RPMI7951 (cell line): ENCODE measurements around a stretch of chr5.

DNA sequence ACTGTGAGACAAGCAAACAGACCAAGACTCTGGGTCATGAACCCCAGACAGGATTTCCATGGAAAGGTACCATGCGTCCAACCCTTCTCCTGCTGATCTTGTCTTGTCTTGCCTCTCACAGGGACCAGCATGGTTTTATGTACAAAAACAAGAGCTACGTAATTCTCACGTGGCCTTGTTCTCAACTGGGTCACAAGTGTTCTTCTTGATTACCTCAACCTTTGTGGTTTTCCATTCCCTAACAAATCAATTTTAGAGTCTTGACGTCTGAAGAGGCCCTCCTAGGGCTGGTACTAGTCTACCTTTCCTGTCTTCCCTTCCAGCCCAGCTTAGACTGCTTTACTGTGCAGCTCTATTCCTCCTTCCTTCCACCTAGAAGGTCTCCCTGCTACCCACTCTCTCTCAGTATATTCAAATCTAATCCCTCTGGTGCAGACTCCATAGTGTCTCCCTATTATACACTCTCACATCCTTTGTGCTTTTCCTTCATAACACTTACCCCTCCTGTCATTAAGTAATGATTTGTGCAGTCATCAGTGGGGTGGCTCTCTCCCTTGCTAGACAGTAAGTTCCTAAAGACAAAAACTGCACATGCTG lies 176.4 kb upstream of the MAP3K1 start:
- RAMPAGE, long total RNA, result no peak

DNA sequence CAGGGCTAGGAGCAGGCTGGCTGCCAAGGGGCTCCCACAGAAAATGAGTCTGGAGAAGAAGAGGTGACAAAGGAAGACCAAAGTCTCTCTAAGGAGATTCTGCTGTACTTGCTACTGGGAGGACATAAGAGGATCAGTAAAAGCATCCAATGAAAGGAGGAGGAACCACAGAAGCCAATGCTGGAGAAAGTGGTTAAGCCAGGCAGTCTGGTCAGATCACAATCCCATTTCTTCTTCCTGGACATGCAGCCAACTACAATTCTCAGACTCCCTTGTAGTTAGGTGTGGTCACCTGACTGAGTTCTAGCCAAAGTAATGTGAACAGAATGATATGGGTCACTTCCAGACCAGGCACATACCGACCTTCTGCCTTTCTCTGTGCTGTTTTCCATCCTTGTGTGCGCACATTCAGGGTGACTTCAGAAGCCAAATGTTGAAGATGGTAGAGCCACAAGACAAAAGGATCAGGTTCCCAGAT lies 174.3 kb upstream of the MAP3K1 start:
- RAMPAGE, long total RNA, result no peak

DNA sequence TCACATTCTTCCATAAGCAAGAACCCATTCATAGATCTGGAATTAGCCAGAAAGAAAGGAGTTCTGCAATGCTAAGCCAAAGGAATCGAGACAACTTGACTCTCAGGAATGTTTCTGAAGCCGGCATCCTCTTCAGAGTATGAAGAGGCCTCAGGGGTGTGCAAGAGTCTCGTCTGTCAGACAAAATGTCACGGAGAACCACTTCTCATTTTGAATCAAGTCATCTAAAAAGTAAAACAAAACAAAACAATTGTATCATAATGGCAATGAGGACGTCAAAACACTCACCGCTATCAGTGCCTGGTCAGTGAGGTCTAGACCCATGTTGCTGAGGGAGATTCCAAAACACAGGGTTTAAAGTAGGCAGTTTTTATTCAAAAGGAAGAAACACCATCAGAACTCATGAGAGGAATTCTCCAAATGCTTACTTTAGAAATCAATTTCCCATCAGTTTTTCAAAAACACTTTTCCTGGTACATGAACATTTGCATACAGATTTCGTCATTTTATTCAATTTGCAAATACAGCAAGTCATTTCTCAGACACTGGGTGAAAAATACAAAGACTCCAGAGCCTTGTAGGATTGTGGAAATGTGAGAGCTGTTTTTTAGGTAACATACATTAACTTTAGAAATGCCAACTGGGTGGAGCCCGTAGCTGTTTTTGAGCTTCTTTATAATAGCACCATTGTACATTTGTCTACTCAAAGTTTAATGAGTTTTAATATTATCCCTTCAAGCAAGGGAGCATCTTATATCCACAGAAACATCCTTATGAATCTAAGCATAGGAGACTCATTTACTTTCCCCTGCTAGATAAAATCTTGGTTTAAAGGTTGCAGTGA lies 89.5 kb upstream of the MAP3K1 start:
- RAMPAGE, long total RNA, result no peak

- RAMPAGE, long total RNA, result no peak
Observed at GRCh38 chr5:56824099-56824657, 8.8 kb downstream of the MAP3K1 start.

DNA sequence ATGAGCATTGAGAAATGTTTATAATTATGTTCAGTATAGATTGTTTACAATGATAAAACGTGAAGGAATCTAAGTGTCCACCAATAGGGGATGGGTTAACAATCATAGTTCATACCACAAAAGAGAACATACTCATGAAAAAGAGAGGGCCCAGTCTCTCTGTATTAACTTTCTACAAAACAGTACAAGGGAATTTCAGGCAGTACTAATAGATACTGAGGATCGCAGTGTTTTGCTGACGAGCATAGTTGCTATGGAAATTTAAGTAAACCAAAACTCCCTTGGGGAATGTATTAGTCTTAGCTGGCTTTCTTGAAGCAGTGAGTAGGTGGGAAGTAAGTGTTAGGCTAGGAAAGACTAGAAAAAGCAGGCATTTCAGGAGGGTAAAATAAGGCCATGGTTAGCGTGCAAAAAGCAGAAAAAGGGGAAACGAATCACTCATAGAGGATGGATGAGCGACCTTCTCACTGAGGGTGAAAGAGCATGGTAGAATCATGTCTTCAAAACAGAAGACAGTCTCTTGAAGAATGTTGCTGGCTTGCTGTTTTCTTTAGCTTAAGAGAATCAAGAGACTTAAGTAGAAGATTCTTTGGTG lies 84.3 kb upstream of the ACTBL2 start:
- RAMPAGE, long total RNA, result no peak

- RAMPAGE, long total RNA, result no peak
Observed at GRCh38 chr5:57700441-57700822, 217.8 kb upstream of the ACTBL2 start.

DNA sequence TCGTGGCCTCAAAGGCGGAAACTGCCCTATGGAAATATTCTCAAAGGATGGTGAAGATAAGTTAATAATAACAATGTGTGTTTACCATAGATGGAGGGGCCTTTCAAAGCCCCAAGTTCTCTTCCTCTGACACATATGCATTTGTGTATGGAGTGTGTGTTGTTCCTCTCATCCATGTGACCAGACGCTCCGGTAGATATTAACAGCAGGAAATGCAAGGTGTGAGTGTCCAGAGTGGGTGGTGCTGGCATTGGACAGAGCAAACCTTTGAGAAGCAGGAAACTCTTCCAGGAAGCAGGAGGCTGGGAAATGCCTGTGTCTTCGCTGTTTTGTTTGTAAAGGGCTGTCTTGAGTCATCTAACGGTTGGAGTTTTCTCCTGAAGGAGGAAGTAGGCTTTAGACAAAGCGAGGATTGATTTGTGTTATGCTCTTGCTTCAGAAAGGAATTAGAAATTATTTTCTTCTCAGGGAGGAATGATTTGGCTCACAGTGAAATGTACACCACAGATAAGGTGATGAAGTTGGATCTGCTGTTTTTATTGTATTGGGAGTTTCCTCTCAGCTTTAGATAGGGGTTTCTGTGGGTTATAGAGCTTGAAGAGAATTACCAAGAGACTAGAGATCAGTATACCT lies 370.9 kb downstream of the PLK2 start:
- RAMPAGE, long total RNA, result no peak

DNA sequence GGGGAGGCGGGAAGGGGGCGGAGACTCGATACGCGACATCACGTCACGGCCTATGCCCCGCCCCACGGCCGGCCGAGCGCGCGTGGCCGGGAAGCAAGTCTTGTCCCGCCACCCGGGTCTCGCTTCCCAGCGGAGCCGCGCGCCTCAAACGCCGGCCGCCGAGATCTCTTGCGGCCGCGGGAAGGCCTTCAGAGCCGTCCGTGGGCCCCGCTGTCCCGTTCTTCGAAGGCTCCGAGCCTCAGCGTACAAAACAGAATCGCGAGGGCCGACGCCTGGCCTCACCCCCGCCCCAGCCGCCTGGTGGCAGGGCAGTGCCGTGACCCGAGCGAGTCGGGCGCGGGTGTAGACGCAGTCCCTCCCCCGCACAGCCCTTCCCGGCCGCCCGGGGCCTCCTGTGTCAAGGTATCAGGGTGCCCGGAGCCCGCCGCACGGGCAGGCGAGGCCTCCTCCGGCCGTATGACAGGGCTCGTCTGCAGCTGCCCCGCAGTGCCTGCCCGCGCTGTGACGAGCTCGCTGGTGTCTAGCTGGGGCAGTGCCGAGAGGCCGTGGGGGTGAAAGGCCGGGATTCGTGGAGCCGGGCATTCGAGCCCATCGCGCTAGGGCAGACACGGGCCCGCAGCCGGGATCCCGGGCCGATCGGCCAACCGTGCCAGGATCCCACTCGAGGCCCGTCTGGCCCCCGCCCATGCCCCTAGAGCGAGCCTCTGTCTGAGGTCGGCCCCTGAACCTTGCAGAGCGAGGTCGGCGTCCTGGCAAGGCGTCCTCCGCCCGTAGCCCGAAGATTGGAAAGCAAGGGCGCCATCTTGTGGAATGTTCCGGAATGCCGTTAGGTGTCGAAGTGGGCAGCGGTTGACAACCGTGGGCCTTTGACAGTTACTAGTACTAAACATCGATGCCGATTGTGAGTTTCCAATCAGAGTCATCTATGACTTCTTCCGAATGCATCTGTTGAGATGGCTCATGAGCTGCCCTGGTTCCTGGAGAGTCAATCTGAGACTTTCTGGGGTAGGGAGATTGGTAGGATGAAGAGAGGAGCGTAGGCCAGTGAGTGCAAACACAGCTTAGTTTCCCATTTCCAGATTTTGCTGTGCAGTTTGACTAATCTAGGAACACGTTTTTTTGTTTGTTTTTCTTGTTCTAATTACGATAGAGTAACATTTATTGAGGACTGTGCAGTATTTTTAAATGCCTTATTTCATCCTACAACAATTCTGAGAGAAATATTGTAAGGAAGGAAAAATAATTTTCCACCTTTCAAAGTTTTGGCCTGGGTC lies 669 bp upstream of the PLK2 start:
- RAMPAGE, long total RNA, result no peak

- RAMPAGE, long total RNA, result no peak
Observed at GRCh38 chr5:59022081-59022969, 439.4 kb downstream of the RAB3C start.

GRCh38 chr5:59092874-59093526 lies 510.1 kb downstream of the RAB3C start:
- RAMPAGE, long total RNA, result no peak

DNA sequence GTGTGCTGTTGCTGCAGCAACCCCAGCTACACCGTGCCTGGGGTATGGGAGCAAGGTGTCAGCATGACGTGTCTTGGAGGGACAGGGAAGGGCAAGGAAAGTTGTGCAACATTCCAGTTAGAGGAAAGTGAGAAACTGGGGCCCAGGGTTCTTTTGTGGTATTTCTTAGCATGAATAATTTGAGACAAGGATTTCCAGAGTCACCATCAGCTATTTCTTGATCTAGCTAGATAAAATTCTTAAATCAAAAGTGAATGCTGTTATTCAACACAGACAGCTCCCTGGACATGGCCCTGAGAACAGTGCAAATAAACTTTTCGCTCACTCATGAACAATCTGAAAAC lies 611.2 kb downstream of the RAB3C start:
- RAMPAGE, long total RNA, result no peak

DNA sequence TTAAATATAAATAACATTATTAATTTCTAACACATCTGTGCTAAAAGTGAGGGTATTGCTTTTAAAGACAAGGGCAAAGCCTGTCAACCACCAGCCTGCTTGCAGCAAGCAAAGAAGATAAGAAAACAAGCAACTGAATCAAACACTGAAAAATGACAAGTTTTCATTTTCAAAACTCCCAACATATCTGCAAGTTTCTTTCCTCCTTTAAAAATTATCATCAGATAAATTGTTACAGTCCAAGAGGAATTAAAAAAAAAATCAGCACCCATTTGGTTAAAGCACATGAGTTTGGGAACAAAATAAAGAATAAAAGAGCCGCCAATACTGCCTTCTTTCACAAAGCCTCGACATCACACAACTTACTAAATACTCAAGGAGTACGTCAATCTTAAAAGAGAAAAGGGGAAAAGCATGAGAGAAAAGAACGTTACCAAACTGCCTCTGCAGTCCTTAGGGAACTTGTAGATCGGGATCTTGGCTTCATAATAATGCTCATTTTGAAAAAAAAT lies 618.6 kb downstream of the PDE4D start:
- RAMPAGE, long total RNA, result no peak

DNA sequence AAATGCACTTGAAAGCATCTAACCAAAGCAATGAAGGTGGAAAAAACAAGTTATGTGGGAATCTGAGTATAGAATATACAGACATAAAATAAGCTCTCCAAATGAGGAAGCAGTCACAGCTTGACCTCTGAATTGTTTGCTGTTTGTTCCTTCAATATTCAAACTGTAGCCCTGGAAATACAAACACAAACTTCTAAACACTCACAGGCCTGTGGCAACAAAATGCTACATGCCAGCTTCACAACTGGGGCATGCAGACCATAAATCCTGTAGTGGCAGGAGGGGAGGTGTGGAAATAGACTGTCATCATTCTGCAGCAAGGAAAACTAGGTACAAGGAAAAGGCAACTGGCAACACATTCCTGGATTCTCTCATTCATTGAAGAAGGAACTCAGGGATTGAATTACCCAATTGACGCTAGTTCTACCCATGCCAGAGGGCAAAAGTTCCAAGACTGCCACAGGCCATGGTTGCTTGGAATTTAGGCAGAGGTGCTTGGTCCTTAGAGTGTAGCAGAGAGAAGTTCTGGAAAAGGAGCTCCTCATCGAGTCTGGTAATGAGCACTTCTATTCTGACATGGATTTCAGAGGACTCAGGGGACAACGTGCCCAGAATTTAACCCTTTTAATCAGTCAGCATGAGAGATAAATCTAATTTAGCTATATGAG lies 349.6 kb downstream of the PDE4D start:
- RAMPAGE, long total RNA, result no peak

DNA sequence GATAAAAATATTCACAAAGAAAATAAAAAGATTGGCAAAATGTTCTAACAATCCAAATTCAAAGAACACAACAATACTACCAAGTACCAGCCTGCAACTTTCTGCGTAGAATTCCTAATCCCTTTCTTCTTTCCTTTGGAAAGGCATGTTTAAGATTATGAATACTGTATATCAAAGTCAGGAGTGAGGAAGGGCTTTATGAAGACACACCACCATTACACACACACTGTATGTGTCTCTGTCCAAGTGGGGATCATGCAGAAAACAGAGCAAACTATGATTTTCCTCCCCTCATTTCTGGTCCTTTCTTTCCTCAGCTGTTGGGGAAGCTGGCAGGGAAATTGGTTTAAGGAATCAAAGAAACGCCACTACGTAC lies 126.0 kb downstream of the PDE4D start:
- RAMPAGE, long total RNA, result no peak

- RAMPAGE, long total RNA, result no peak
Observed at GRCh38 chr5:59965129-59965866, 71.8 kb upstream of the PDE4D start.

DNA sequence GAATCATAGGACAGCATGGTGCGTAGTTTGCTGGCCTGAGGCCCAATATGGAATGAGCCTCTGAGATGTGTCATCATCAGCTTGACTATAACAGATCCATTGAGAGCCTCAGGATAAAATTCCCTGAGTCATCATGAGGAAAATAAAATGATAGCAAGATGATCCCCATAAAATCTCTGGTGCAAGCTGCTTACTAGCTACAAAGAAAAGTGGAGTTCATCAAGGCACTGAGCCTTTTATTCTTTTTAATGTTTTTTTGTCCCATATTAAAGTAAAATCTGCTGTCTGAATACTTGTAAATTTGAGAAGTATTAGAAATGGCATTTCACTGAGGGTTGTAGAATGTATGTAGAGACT lies 303.0 kb upstream of the PDE4D start:
- RAMPAGE, long total RNA, result no peak

- RAMPAGE, long total RNA, result no peak
Observed at GRCh38 chr5:60487872-60488748, 211.9 kb downstream of the DEPDC1B start.

DNA sequence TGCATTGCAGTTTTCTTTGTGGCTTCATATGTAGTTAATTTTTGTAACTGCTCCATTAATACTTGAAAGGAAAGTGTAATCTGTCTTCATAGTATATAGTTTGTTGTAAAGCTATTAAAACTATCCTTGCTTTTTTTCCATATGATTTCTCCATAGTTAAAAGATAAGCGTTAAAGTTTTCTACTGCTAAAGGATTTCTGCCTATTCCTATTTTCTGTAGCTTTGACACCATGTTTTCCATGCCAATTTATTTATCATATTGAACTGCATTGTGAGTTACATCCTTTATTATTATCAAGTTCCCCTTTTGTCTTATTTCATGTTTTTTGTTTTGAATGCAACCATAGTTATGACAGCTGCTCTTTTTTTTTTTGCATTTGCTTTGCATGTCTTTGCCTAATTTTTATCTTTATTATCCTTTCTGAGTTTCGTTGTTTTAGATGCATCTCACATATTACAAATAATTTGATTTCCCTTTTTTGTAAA lies 161.6 kb downstream of the DEPDC1B start:
- RAMPAGE, long total RNA, result no peak

DNA sequence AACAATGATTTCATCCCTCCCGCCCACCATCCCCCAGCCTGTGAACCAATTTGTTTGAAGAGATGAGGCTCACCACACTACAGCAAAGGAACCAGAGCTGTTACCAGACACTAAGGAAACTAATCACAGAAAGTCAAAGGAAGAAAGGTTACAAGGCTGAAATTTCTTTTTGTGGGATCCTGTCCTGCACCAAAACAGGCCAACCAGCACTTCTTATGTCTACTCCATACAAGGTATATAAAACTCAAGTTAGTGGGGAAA lies 158.4 kb downstream of the DEPDC1B start:
- RAMPAGE, long total RNA, result no peak

DNA sequence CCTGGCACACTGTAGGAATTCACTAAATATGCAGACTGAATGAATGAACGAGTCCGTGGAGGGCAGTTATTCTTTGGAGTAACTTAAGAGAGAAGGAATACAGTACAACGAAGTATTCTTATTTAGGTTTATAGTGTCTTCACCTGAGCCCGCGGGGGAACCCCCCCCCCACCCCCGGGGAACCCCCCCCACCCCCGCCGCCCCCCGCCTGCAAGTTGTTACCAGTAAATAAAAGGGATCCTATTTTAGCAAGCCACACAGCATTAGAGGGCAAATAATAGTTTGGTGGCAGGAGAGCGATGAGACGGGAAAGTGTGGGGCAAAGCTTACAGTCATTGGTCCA lies 353 bp downstream of the ERCC8 start:
- RAMPAGE, long total RNA, result no peak